Metanephros (tissue), 2 donors: Measurements from ENCODE around the genes ASB11 and TXLNG.

- RAMPAGE, long total RNA = no peak
These were observed 71.4 kb upstream of the GPM6B start for GRCh38 chrX:13888243-13888771.

GRCh38 chrX:13899570-13899956, 82.7 kb upstream of the GPM6B start:
- RAMPAGE, long total RNA = no peak

DNA sequence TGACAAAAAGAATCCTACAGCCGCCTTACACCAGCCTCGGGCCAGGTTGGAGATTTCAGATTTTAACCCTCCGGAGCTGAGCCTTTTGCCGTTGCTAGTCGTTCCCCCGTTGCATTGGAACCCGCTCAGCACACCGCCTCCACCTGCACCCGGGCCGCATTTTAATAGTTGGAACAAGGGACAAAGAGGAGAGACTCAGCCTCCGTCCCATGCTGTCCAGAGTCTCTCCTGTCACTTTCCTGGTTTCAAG, 92.0 kb downstream of the GEMIN8 start:
- RAMPAGE, long total RNA = no peak

- RAMPAGE, long total RNA = no peak
These were observed 12.9 kb downstream of the MOSPD2 start for GRCh38 chrX:14886018-14886610.

DNA sequence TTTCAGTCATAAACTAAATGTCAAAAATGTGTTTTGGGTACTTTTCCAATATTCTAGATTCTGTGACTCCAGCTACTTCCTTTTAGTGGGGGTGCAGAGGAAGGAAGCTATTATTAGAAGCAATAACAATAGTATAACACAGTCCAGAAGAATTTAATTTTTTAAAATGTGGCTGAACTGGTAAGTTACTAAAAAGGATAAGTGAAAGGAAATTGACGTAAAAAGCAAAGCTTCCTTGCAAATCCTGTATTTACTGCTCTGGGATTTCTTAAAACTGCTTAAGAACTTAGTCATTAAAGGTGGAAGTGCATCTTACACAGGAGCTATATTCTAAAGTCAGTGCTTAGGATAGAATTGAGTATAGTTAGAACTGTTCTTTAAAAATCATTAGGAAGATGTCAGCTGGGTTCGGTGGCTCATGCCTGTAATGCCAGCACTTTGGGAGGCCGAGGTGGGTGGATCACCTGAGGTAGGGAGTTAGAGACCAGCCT, 53.3 kb downstream of the MOSPD2 start:
- RAMPAGE, long total RNA = no peak

DNA sequence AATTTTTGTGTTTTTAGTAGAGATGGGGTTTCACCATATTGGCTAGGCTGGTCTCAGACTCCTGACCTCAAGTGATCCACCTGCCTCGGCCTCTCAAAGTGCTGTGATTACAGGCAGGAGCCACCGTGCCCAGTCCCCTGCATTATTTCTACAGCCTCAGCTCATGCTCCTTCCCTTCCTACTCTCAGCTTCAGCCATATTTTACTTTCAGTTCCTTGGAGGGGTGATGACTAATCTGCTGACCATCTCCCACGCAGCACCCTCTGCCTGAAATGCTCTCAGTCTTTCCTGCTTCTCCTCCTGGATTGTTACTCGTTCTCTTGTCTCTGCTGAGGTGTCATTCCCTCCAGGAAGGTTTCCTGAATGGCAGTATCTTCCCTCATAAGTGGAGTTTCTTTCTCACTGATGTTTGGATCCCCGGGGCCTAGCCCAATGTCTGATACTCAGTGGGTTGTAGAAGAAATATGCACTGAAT, 63.3 kb downstream of the MOSPD2 start:
- RAMPAGE, long total RNA = no peak

- RAMPAGE, long total RNA = no peak
These were observed at the start of gene ASB11 for GRCh38 chrX:15315426-15315901. Gene ASB11, minus strand, starts transcription at chrX:15315640.

DNA sequence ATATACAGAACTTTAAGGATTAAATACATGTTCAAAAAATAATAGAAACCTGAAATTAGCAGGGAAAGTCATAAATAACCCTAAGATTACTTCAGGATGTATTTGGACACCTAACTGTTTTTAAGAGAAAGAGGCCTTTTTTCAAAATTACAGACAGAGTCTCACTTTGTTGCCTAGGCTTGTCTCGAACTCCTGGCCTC, 30.2 kb upstream of the VEGFD start:
- RAMPAGE, long total RNA = no peak

GRCh38 chrX:15579812-15580875, 20.6 kb downstream of the ACE2 start:
- RAMPAGE, long total RNA = no peak

GRCh38 chrX:15602766-15603036, 1.9 kb upstream of the ACE2 start:
- RAMPAGE, long total RNA = no peak

GRCh38 chrX:15789890-15790302, 388 bp upstream of the ZRSR2 start:
- RAMPAGE, long total RNA = no peak

DNA sequence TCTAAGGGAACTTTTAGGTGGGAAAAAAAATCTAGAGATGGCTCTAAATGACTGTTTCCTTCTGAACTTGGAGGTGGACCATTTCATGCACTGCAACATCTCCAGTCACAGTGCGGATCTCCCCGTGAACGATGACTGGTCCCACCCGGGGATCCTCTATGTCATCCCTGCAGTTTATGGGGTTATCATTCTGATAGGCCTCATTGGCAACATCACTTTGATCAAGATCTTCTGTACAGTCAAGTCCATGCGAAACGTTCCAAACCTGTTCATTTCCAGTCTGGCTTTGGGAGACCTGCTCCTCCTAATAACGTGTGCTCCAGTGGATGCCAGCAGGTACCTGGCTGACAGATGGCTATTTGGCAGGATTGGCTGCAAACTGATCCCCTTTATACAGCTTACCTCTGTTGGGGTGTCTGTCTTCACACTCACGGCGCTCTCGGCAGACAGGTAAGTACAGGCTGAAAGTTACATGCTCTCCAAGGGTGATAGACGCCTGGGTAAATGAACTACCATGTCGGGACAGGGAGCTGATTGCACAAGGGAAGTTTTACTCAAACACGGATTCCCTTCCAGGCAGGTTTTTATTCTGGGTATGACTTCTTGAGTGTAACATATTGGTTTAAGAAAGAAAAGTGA, 671 bp downstream of the GRPR start:
- RAMPAGE, long total RNA = no peak

- RAMPAGE, long total RNA = no peak
These were observed 2.4 kb downstream of the GRPR start for GRCh38 chrX:16125714-16126281.

- RAMPAGE, long total RNA = no peak
These were observed 71.7 kb upstream of the S100G start for GRCh38 chrX:16578207-16578653.

DNA sequence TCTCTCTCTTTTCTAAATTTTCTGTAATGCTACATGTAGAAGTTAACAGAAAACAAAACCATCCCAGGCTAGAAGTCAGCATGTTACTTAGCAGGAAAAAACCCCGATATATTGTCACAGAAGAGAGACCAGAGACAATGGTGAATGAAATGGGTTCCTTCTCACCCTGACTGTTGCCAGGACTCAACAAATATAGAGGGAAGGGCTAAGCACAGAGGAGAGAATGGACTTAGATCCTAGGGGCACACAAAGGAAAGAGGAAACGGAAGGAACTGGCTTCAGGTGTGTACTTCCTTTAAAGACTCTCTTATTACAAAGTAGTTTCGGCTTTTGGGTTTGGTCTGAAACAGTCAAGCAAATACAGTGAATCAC, 46.2 kb upstream of the S100G start:
- RAMPAGE, long total RNA = no peak

- RAMPAGE, long total RNA = no peak
These were observed 14.5 kb upstream of the TXLNG start for GRCh38 chrX:16771440-16772433.

GRCh38 chrX:16786373-16787239, at the start of gene TXLNG:
Gene TXLNG, plus strand, starts transcription at chrX:16786466.
- RAMPAGE, long total RNA = no peak

DNA sequence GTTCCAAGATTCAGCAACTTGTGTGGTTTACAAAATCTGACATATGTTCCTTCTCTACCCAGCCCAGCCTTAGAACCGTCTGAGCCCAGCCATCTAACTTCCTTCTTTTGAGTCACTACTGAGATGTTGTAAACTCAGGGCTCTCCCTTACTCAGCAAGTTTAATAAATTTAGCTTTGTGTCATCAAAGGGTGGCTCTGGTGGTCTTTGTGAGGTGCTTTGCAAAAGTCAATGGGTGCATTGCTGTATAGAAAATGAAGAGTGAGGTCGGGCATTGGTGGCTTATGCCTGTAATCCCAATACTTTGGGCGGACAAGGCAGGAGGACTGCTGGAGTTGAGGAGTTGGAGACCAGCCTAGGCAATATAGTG, 32.3 kb upstream of the REPS2 start:
- RAMPAGE, long total RNA = no peak

DNA sequence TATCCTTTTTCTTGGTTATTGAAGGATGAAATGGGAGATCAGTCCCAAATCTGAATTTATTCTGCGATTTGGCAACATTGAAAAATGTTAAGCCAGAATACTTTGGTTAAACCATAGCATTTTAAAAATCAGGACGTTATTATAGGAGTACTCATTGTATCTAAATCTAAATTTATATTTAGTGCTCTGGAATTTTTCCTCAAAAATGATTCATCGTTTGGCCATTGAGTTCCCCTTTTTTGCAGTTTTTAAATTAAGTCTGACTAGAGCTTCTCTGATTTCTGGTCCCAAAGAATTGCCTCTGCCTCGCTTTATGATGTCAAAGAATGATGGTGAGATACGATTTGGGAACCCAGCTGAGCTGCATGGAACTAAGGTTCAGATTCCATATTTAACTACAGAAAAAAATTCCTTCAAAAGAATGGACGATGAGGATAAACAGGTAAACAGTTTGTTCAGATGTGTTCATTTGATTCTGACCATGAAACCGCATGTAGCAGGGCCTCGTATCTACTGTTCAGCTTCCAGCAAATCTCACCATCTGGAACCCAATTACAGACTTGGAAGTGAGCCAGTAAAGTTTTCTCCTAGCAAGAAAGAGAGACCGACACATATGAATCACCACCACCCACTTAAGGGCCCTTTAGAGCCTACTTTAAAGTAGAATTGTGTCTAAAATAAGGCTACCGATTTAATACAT, 75.5 kb downstream of the REPS2 start:
- RAMPAGE, long total RNA = no peak

DNA sequence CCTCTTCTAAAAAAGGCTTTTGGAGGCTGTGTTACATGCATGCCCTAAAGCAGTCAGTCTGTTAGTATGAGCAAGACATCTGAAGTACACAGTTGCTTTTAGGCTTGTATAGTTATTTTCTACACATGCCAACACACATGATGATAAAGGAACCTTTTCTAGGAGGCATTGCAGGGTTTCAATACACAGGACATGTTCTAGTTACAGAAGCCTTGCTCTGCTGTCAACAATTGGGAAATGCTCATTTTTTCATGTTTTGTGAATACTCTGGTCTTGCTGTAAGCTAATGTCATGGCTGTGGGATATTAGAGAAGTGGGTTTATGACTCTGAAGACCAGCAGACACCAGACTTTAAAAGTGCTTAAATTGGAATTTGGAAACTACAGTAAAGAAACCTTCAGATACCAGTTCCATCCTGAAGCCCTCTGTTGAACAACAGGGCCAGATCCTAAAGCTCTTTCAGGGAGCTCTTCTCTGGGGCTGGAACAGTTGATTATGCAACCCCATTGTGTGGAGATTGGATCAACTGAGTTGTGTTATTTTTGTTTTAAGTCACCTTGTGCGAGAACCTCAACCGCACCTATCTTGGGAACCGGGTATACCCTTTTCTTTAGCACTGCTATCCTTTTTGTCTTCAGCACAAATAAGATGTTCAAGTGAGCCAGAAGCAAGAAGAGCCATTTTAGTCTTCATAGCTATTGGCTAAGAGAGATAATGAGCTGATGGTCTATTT, 205.9 kb downstream of the REPS2 start:
- RAMPAGE, long total RNA = no peak